Spleen (tissue), 7 donors: ENCODE measurements around the genes ALDH3A1, SPECC1 and NATD1.

DNA sequence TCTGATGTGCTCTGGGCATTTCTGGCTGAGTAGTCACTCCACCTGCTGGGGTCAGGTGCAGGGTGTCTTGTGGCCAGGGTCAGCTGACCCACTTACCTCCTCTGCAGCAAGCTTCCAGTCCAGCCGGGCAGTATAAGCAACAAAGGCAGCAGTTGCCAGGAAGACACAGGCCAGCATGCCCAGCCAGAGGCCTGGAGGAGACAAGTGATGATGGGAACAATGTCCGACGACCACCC, 32.6 kb downstream of the ALDH3A2 start:
- PRO-cap, 4 experiments, result no peak in any of the 4 experiments
- RAMPAGE, long total RNA, 4 experiments, result no peak in any of the 4 experiments

GRCh38 chr17:19737904-19738640, 10.0 kb downstream of the ALDH3A1 start:
- PRO-cap, 4 experiments, result no peak in any of the 4 experiments
- RAMPAGE, long total RNA, 4 experiments, result no peak in any of the 4 experiments

DNA sequence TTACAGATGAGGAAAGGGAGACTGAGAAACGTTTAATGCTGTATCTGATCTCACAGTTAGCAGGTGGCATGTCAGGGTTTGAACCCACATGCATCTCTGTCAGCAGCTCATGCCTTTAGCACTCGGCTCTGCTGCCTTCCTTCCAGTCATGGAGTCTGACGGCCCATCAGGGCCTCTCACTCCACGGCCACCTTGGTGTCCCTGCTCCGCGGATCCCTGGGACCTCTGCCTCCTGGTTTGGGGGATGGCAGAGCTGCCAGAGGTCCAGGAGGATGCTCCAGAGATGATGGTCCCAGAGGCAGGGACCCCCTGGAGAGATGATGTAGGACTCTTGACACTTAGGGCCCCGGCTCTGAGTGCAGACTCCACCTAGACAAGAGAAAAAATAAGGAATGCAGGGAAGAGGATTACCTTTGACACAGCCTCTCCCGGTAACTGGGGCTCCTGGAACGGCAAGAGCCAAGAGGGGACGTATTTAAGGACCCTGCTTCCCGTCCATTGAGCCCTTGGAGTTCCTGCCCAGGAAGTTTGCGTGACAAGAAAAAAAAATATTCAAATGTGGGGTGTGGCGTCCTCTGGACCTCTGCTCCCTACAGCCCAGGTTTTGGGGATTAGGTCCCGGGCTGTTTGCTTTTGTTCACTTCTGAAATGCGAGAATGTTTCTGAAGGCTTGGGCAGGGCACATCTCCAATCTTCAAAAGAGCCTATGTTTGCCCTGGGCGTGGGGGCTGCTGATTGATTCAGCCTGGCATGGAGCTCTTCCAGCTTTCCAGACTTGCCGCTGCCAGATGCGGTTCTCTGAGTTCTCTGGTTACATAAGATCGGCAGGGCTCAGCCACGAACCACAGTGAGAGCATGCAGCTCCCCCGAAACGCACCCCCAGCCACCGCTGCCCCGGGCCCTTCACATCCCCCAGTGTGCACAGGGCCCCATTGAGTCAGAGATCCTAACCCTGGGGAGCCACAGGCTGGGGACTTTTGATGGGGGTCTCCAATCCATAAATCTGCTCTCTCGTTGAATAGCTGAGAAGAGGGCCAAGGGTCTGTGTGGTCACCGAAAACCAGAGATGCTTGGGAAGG, at the start of gene ALDH3A1:
Gene ALDH3A1, minus strand, starts transcription at position 451 of the 1,079 bp plus-strand sequence.
- PRO-cap, 4 experiments, result no peak in any of the 4 experiments
- RAMPAGE, long total RNA, 4 experiments, result no peak in any of the 4 experiments

DNA sequence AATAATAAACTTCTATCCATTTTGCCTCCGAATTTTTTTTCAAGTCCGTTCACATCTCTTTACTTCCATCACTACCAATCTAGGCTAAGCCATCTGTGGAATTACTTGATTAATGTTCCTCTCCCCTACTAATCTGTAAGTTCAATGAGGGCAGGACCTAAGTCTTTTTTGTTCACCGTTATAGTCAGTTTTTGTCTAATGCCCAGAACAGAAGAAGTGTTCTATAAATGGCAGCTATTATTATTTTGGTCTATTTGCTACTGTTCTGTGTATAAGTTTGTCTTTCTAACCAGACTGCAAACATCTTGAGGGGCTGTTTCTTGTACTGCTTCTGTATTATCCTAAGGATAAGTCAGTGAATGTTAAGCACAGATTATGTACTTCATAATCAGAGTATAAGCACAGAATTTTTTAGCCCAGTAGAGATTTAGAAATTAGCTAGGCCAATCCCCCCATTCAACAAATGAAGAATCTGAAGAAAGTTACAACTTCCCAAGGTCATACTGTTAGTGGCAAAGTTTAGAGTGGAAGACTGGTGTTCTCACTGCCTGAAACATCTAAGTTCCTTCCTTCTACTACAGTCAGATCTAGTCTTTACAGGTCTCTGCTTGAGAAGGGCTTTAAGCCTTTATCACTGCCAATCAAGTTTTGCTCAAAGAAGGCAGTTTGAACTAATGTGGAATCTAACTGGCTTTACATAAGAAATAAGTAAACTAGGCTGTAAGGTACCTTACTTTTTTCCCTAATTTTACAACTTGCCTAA, 11.2 kb downstream of the AKAP10 start:
- PRO-cap, 4 experiments, result no peak in any of the 4 experiments
- RAMPAGE, long total RNA, 4 experiments, result no peak in any of the 4 experiments

GRCh38 chr17:20008514-20009537, at the start of gene SPECC1:
Gene SPECC1, plus strand, starts transcription at chr17:20009359.
- PRO-cap, 4 experiments, result peak in 4 of 4 experiments; most common plus-strand start chr17:20009366 (in 4); most common minus-strand start chr17:20009237 (in 1)
- RAMPAGE, long total RNA, 4 experiments, result no peak in any of the 4 experiments

DNA sequence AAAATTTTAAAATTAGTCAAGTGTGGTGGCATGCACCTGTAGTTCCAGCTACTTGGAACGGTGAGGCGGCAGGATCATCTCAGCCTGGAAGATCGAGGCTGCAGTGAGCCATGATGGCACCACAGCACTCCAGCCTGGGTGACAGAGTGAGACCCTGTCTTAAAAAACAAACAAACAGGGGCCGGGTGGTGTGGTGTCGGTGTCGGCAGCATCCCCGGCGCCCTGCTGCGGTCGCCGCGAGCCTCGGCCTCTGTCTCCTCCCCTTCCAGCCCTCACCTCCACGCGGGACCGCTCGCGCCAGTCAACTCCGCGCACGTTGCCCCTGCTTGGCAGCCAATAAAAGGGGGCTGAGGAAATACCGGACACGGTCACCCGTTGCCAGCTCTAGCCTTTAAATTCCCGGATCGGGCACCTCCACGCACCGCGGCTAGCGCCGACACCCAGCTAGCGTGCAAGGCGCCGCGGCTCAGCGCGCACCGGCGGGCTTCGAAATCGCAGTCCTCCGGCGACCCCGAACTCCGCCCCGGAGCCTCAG, 204.6 kb downstream of the CDRT15L2 start:
- PRO-cap, 4 experiments, result no peak in any of the 4 experiments
- RAMPAGE, long total RNA, 4 experiments, result no peak in any of the 4 experiments

DNA sequence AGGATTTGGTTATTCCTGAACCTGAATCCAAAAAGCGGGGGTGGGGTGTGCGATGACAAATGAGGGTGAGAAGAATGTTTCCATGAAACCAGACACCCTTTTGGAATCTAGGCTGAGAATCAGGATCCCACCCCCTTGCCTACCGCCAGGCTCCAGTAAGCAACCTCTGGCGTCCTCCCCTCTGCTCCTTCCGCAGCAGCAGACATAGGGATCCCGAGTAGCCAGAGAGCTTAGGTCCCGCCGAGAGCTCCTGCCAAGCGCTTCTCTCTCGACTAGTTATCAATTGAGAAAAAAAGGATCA, 191.1 kb downstream of the USP22 start:
- PRO-cap, 4 experiments, result no peak in any of the 4 experiments
- RAMPAGE, long total RNA, 4 experiments, result no peak in any of the 4 experiments

GRCh38 chr17:20868427-20868817, 174.4 kb downstream of the USP22 start:
- PRO-cap, 4 experiments, result no peak in any of the 4 experiments
- RAMPAGE, long total RNA, 4 experiments, result no peak in any of the 4 experiments

DNA sequence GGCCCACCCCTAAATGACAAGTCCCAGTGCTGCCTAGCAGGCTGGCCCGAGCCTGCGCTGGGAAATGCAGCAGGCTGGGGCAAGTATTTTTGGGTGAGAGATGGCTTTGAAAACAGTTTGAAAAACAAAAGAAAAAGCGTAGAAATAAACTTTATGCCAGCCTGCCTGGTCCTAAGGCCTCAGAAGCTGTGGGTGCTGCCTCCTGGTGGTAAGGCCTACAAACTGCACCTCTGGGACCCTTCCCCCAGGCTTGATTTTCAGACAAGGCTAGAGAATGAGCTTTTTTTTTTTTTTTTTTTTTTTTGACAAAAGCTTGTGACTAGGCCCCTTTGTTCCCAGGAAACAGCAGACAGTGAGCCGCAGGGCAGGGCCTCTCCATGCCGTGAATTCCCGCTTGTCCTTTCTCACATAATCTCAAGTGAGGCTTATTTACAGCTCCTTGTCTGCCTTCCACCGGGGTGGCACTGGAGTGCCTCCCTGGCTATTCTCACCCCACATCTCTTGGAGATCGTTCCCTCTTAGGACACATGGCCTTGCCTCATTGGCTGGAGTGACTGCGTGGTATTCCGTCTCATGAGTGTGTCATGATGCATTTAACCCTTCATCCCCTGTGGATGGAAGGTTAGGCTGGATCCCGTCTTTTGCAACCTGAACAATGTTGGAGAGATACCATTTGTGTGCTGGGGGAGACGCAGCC, 49.8 kb downstream of the USP22 start:
- PRO-cap, 4 experiments, result no peak in any of the 4 experiments
- RAMPAGE, long total RNA, 4 experiments, result no peak in any of the 4 experiments

DNA sequence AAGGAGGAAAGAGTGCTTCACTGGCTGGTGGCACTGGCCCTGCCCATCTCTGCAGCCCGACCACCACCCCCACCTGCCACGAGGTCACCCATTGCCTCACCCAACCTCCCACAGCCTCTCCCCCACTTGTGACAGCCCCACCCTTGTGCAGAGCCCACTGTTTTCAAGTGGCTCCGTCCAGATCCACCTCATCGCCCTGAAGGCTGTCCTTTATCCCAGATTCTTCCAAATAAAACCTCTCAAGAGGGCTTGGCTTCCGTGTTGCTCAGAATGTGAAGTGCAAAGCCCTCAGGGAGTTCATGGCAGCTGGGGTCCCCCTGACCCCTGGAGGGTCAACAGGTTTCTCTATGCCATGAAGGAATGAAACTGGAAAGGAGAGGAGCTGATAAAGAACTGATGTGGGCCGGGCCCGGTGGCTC, 39.6 kb downstream of the USP22 start:
- PRO-cap, 4 experiments, result no peak in any of the 4 experiments
- RAMPAGE, long total RNA, 4 experiments, result no peak in any of the 4 experiments

DNA sequence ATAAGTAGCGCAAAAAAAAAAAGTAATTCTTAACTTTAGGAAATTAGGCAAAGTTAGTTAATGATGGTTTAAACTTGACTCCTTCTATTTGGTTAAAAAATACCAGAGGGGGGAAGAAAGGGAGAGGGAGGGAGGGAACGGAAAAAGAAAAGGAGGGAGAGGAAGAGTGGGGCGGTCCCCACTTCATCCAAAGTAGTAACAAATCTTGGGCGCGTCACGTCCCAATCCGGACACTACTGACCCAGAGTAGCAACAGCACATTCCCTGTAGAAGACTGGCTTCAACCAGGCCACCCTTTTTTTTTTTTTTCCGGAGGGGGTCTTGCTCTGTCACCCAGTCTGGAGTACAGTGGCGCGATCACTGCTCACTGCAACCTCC, 2.2 kb downstream of the USP22 start:
- PRO-cap, 4 experiments, result peak in 2 of 4 experiments; most common plus-strand start position 224 of the sequence (in 1)
- RAMPAGE, long total RNA, 4 experiments, result no peak in any of the 4 experiments

DNA sequence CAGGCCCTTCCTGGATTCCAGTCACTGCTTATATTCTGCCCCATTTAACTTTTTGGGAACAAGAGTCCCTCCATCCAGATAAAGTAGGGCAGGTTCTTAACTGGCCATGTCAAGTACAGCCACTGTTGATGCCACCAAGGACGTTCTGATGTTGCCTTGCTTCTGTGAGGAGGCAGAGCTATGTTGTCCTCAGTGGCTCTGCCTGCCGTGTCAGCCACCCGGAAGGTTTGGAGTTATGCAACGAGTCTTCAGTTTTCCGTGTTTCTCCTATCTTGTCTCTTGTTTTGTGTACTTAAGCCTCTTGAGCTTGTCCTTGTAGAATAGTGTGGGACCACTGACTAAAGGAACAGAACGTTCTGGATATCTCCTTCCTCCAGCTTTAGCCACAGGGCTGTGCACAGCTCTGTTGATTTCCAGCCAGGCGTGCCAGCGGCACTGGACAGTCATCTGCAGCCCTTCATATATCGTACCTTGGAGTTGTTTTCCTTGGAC, 39.9 kb downstream of the TMEM11 start:
- PRO-cap, 4 experiments, result no peak in any of the 4 experiments
- RAMPAGE, long total RNA, 4 experiments, result no peak in any of the 4 experiments

DNA sequence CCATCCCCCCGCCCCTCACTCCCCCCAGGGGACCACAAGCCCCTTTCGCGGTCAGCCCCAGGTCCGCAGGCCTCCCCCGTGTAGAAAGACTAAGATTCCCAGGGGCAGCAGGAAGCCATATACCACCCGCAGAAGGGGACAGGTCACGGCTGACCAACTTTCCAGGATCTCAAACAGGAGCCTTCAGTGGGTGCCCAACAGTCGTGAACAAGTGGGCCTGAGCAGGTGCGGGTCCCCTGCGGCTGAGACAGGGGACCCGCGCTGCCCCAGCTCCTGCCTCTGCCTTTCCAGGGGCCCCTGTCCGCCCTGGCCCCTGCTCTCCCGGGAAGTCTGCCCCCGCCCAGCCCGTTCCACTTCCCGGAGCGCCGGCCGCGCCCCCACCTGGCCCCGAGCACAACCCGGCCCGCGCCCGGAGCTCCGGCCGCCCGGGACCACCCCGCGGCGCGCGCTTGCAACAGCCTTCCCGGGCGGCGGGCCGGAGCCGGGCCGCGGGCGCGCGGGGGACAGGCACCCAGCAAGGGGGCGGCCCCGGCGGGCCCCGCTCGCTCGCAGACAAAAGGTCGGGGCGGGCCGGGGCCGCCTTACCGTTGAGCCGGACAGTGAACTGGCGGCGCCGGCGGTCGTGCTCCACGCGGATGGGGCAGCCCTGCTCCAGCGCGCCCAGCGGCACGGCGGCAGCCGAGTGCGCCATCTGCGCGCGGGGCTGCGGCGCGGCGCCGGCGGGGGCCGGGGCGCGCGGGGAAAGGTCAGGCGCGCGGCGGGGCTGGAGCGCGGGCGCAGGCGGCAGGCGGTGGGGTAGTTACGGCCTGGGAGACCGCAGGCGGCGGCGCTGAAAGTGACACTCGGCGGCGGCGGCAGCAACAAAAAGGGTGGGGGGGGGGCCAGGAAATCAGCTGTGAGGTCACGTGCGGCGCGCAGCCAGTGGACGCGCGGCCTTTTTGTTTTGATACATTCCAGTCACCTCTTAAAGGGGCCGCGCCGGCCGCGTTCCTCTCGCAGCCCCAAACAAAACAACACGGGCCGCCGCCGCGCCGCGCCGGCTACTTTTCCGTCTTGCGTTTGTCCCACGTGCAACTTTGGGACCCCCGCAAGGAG, at the start of gene NATD1:
Gene NATD1, minus strand, starts transcription at position 837 of the 1,095 bp plus-strand sequence.
- PRO-cap, 4 experiments, result peak in 4 of 4 experiments; most common plus-strand start position 1,008 of the sequence (in 4); most common minus-strand start position 837 of the sequence (in 4)
- RAMPAGE, long total RNA, 4 experiments, result no peak in any of the 4 experiments

DNA sequence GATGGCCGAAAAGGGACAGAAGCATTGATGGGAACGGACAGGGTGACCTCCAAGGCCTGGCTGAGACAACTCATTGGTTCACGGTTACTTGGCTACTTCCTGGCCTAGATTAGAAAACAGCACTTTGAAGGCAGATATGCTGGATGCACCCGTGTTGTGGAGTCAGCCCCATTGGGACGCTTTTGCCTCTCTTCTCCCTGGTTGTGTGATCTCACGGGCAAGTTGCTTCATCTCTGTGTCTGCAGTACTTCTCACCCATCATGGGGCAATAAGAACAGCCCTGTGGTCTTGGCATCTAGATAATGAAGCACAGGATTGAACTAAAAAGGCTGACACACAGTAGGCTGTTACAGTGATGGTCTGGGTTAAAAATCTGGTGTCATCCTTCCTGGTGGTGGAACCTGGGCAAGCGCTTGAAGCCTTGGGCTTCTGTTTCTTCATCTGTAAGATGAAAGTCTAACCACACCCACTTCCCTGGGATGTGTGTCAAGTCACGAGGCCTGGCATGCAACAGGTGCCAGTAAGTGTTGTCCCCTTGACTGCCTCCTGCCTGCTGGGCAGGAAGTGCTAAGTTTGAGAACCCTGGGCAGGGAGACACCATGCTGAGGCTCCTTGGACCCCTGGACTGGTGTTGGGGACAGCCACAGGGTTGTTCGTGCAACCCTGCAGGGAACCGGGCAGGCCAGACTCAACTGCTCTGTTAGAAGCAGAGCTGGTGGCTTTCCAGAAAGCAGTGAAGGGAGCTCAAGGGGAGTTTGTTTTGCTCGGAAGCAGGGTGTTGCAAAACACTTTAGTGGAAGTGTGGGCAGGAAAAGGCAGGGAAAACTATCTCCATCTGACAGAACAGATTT, 6.0 kb upstream of the MAP2K3 start:
- PRO-cap, 4 experiments, result peak in 2 of 4 experiments; most common plus-strand start position 530 of the sequence (in 1); most common minus-strand start position 443 of the sequence (in 1)
- RAMPAGE, long total RNA, 4 experiments, result start-site peak on the plus strand in 2 of 4 experiments, centred at positions 832 to 848 of the sequence, 7 to 10 reads per replicate

DNA sequence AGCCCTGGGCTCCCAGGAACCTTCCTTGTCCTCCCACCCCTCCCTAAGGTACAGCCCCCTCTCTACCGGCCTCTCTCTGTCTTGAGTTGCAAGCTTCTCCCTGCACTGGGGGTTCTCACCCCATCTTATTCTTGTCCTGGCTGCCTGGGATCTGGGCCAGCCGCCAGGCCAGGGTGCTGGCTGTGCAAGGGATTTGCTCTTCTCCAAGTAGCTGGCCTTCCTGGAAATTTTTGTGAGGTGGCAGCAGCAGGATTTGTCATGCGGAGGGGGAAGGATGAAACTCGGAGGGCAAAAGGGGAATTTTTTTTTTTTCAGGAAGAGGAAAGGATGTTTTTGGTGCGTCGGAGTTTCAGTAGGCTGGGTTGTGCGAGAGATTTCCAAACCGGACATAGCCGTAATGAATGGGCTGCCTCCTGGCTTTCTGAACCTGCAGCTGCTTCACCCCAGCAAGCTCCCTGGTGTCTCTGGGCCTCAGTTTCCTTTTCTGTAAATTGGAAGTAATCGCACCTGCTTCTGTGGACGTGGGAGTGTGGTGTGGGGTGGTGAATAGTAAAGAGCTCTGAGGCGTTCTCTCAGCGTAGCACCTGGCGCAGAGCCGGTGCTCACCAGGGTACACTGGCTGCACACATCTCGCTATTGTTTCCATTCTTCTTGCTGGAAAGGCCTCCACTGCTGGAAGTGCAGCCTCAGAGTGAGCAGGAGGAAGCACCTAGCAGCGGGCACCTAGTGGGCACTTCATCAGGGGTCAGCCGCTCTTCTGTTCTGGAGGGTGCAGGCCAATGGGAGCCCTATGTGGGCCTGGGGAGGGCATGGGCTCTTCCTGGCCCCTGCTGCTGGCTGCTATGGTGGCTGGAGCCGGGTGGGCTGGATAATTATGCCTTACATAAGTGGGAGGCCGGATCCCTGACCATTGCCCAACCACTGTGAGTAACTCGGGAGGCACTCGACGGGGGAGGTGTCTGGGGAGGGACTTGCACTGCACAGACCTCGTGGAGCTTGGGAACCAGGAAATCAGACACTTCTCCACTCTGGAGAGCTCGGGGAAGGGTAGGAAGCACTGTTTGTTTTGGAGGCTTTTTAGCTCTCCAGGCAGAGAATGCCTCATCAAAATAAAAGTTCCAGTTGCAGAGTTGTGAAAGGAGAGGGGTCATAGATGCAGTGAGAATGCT, 1.5 kb downstream of the MAP2K3 start:
- PRO-cap, 4 experiments, result peak in 4 of 4 experiments; most common plus-strand start position 1,018 of the sequence (in 3); most common minus-strand start position 844 of the sequence (in 2)
- RAMPAGE, long total RNA, 4 experiments, result no peak in any of the 4 experiments

DNA sequence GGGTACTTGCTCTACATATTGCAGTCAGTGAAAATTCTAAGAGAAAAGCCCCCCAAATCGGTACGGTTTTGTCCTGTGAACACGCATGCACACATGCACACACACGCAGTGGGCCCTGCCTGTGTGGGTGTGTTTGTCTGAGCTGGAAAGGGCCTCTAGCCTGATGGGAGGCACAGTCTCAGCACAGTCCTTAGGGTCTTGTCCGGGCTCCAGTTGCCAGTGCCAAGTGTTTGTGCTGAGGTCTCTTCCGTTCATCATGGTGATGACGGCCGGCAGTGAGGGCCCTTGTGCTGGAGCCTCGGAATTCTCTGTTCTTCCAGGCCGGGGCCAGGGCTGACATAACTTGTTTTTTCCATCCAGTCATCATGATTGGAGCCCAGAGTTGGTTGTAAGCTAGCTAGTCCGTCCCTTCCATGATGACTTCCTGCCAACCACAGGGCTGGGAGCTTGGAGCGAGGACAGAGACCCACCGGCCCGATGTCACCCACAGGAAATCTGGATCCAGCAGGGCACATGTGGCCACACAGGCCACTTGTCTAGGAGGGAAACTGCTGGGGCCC, 26.5 kb downstream of the MAP2K3 start:
- PRO-cap, 4 experiments, result no peak in any of the 4 experiments
- RAMPAGE, long total RNA, 4 experiments, result no peak in any of the 4 experiments

- PRO-cap, 4 experiments, result no peak in any of the 4 experiments
- RAMPAGE, long total RNA, 4 experiments, result no peak in any of the 4 experiments
These were observed 11.7 kb downstream of the KCNJ12 start for GRCh38 chr17:21387651-21388466.

GRCh38 chr17:21463965-21464818, 88.0 kb downstream of the KCNJ12 start:
- PRO-cap, 4 experiments, result peak in 3 of 4 experiments; most common plus-strand start chr17:21464044 (in 1); most common minus-strand start chr17:21464292 (in 3)
- RAMPAGE, long total RNA, 4 experiments, result no peak in any of the 4 experiments

- PRO-cap, 4 experiments, result no peak in any of the 4 experiments
- RAMPAGE, long total RNA, 4 experiments, result no peak in any of the 4 experiments
These were observed 827.3 kb downstream of the KCNJ18 start for GRCh38 chr17:22519555-22520067.

- PRO-cap, 4 experiments, result no peak in any of the 4 experiments
- RAMPAGE, long total RNA, 4 experiments, result no peak in any of the 4 experiments
These were observed 562.5 kb upstream of the WSB1 start for GRCh38 chr17:26731459-26731854.